Fibroblast of the aortic adventitia (primary cell): ENCODE measurements around the genes HEATR5B and PRKD3.

GRCh38 chr2:33273260-33273918, 203.1 kb upstream of the RASGRP3 start:
- CAGE, long polyA plus RNA = no peak

DNA sequence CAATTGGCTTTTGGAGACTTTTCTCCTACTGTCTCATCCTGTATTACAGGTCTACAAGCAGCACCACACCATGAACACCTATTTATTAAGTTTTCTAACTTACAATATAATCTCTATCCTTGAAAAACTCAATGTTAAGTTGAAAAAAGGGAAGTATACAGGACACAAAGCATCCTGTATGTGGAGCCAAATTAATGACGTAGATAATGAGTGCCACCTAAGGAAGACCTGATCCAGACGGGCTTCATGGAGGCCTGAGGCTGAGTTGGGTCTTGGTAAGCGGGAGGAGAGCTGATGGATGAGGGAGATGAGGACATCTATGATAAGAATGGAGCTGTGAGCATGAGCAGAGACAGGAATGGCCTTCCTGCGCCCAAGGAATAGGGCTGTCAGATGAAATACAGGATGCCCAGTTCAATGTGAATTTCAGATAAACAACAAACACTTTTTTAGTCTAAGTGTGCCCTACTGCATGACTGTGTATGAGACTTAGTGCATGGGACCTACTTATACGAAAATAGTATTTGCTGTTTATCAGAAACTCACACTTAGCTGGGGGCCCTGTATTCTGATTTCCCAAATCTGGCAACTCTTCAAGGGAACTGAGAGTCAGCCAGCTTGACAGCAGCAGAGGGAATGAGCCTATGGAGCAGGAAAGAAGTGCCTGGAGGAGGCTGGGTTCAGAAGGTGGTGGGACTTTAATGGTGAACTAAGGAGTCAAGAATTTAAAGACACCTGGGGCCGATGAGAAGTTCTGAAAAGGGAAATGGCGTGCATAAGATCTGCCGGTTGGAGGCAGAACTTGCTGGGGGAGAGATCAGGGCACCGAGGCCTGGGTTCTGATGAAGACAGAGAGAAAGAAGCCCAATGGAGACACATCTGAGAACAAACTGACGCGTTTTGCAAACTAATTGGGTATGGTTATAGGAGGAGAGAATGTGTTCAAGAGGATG, 37.1 kb upstream of the RASGRP3 start:
- CAGE, long polyA plus RNA = no peak

DNA sequence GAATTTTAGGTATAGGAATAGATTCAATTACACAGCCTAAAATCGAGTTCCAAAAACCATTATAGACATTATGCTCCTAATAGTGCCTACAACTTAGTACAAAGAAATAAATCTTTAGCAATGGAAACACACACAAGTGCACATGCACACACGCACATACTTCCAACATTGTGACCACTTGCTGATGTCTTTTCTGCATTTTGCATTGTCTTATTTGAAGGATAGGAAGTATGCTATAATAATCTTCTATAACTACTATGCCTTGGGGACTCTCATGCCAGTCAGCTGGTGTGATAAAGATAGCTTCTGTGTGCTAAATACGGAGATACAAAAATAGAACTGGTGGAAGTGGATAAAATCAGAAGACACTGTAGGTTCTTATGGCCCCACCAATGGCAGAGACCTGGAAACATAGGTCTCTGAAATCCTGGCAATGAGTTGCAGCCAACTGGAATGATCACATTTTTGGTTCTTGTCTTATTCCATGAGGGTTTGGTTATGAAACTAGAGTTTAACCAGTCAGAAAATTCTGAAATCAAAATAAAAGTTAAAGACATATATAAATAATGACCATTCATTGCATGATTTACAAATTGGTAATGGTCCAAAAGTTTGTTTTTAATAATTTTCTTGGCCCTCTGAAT, 31.5 kb upstream of the RASGRP3 start:
- CAGE, long polyA plus RNA = no peak

DNA sequence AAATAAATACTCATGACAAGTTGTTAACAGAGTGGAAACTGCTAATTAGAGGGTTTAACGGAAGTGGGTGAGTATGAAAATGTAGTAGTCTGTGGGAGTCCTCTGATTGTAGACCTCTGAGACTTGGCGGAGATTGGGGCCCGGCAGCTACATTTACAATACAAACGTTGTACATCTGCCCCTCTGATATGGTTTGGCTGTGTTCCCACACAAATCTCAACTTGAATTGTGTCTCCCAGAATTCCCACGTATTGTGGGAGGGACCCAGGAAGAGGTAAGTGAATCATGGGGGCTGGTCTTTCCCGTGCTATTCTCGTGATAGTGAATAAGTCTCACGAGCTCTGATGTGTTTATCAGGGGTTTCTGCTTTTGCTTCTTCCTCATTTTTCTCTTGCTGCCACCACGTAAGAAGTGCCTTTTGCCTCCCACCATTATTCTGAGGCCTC, 107.4 kb upstream of the FAM98A start:
- CAGE, long polyA plus RNA = no peak

DNA sequence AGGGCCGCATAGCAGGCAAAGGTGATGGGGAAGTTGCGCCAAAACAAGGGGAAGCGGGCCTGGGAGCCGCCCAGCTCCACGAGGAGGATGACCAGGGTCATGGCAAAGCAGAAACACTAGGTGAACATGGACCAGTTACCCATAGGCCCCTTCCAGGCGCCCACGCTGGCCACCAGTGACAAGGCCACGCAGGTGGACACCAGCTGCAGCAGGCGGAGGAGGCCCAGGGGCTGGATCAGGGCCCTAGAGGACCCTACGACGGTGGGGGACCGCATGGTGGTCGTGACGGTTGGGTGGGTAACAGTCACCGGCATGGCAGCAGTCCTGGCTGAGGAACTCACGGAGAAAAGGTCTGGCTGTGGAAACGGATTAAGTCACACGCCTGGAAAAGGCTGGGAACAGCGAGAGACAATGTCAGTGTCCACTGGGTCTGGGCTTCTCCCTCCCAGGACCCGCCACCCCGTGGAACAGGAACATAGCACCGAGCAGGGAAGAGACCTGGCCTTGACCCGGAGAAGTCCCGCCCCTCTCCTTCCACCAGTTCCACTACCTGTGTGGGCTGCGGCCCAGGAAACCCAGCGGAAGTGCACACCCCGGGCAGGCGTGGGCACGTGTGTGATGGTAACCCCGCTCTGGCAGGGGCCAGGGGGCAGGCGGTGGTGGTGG, 128.7 kb upstream of the FAM98A start:
- CAGE, long polyA plus RNA = no peak

GRCh38 chr2:36367826-36368490, 12.4 kb downstream of the CRIM1 start:
- CAGE, long polyA plus RNA = no peak

DNA sequence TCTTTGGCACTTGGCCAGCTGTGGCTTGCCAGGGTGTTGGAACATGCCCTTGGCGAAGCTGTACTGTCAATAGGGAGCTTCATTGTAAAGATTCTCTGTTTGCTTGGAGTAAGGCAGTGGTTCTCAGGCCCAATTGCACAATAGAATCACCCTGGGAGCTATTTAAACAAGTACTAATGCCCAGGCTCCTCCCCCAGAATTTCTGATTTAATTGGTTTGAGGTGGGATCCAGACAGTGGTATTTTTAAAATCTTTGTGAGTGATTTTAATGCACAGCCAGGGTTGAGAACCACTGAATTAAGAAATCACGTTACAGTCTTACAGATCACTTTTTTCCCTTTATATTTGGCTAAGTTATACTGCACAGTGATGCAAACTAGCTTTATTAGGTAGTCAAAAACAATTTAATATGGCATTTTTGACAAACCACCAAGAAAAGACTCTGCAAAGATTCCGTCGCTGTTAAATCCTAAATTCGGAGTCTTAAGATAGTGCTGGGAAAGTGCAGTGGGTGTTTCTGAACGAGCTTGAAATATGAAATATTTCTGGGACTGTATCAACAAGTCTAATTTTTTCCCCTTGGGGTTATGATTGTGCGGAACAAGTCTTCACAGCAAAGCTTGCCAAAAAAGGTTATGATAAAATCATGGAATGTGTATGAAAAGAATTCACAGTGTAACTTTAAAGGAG, 78.0 kb downstream of the CRIM1 start:
- CAGE, long polyA plus RNA = no peak

- CAGE, long polyA plus RNA = no peak
Observed at GRCh38 chr2:36568493-36569263, 29.3 kb downstream of the FEZ2 start.

DNA sequence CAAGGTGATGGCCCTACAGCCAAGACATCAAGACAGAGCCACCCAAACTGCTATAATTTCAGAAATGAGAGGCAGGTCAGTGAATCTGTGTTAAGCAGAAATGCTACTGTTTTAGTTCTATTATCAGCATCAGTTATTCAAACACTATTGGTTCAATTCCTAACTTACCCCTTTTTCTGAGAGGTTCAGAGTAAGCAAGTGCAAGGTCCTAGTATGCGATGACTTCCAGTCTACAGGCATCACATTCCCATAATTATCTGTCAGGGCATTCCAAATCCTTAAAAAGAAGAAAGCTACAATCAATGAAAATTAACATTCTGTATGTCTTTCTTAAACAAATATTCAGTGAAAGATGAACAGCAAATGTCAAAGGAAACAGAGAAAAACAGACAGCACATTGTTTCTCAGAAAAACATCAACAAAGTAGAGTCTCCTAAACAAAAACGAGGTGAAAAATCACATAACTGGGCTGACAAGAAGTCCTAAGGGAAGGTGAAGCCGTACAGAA, 7.2 kb downstream of the FEZ2 start:
- CAGE, long polyA plus RNA = no peak

- CAGE, long polyA plus RNA = no peak
Observed at GRCh38 chr2:36820747-36821270, 124.3 kb downstream of the VIT start.

- CAGE, long polyA plus RNA = no peak
Observed at GRCh38 chr2:36859004-36859203, 107.4 kb downstream of the STRN start.

- CAGE, long polyA plus RNA = no peak
Observed at GRCh38 chr2:37083657-37084879, at the start of gene HEATR5B. Gene HEATR5B (minus strand): TSS chr2:37084372.

DNA sequence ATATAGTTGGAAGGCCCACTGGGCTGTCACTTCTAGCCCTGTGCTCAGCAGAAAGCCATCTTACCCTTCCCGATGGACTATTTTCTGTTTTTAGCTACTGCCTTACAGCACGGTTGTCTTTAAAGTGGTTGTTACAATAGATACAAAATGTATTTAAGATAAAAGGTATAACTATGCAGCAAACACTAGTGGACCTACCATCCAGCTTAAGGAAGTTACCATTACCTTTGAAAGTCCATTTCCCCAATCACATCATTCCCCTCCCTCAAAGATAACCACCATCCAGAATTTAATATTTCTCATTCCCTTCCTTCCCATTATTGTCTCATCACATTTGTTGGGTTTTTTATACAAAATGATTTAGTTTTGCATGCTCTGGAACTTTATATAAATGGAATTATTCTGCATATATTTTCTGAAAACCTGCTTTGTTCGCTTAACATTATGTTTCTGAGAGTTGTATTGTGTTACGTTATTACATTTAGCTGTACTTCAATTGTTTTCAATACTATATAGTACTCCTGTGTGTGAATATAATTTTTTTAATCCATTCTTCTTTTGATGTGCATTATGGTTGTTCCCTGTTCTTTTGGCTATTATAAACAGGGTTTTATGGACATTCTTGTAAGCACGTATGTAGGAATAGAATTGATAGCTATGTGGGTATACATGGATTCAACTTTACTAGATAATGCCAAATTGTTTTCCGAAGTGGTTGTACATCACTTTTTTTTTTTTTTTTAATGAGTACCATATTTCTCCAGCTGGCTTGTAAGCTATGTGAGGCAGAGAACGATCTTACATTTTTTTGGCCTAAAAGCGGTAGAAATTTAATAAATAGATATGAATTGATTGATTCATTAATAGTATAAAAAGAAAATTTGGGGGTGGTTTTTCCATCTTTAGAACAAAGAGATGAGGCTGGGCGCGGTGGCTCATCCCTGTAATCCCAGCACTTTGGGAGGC, 21.8 kb downstream of the GPATCH11 start:
- CAGE, long polyA plus RNA = no peak

GRCh38 chr2:37279567-37280134, 45.0 kb downstream of the PRKD3 start:
- CAGE, long polyA plus RNA = no peak

DNA sequence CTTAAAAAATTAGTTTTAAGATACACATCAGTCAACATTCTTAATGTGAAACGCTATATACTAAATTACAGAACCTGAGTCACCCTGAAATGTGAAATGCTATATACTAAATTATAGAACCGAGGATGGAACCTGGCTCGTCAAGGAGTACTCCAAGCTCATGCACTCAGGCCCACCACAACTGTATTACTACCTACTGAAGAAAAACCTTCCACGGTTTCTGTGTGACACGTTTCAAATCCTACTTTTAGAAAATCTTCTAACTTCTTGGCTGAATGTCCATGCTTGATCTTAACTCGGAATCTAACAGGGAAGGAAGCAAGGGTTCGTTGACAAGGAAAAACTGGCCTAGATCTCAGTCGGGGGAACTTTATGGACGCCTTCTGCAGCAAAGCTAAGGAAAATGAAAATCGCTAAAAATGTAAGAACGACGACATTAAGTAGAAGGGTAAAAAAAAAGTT, 1.4 kb downstream of the PRKD3 start:
- CAGE, long polyA plus RNA = no peak

DNA sequence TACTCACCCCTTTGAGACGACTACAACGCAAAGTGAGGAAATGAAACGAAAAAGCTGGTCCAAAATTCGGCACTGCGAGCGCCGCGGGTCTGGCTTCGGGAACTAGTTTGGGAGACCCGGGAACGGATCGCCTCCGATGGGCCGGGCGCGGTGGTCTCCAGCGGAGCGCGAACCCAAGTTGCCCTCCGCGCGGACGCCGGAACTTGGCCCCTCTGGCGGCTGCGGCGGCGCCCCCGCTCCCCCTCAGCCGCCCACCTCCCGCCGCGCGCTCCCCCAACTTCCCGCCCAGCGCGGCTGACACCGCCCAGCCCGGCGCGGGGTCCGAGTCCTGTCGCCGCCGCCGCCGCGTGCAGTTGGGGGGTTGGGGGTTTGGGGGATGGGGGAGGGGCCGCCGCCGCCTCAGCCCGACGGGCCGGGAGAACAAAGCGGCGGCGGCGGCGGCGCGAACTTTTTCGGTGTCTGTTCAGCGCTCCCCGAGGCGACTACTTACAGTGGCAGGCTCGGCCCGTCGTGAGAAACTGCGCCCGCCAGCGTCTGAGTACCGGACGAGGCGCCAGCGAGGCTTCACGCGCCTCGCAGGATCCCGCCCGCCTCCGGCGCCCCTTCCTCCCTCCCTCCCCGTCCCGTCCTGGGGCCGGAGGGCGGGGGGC, at the start of gene PRKD3:
Gene PRKD3 (minus strand): TSS at position 643 of the 650 bp plus-strand sequence.
- CAGE, long polyA plus RNA = no peak

GRCh38 chr2:37466455-37467210, 122.2 kb downstream of the QPCT start:
- CAGE, long polyA plus RNA = no peak

DNA sequence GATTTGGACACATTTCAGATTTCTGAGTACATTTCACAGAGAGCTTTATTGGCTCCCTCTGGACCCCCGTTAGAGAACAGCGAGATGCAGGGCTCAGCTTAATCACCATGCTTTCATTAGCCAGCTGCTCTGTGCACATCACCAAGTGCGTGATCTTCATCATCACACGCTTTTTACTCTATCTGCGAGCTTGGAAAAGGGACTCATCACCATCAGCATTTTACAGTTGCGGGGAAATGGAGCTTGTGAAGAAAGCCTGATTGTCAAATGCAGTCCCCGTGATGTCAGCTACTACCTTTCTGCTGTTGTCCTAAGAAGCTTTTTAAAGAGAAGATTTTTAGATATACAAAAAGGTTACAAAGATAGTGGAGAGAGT, 88.5 kb downstream of the CDC42EP3 start:
- CAGE, long polyA plus RNA = no peak

GRCh38 chr2:37669133-37669619, 2.3 kb downstream of the CDC42EP3 start:
- CAGE, long polyA plus RNA = no peak

DNA sequence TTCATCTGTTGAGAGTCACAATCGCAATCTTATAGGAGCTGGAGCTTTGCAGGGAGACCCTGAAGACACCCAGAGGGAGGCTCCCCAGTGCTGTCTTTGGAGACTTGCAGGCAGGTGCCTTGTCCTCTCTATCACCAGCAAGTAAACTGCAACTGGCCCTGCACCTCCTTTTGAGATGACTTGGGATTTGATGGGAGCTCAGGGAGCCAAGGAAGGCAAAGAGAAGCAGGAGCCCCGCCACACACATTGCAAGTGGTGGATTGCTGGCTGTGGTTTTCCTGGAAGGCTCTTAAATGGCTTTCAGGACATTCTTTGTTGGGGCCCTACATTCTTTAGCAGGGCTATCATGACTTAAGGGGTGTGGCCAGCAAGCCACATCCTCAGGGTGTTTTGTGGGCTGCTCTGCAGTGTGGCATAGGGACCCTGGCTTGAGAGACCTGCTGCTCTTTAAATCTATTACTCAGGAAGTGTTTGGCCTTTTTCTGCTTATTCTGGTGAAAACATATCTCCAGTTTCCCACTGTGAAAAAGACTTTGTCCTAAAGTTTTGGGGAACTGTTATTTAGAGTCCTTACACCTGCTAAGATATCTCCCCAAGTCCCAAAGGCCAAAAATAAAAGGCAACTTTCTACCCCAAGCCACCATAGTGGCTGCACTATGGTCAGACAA, 40.0 kb upstream of the CDC42EP3 start:
- CAGE, long polyA plus RNA = no peak